Mesangial cell (primary cell): ENCODE data around the genes RIC8A, PKP3, TALDO1 and SLC25A22.

- RAMPAGE, long total RNA = no peak
Observed at GRCh38 chr11:206858-207289, 325 bp downstream of the BET1L start.

DNA sequence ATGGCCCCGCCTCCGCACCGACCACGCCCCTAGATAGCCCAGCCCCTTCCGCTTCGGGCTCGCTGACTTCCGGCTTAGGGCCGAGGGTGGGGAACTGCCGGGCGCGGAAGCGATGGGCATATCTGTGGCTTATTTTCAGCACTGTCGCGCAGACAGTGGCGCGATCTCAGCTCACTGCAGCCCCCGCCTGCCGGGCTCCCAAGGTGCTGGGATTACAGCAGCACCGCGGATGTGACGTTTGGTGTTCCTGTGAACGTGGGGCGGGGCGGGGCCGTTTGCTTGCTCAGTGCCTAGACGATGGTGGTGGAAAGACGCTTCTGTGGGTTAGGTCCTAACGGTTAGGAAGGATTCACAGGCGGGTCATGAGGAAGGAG is at the start of gene RIC8A:
RIC8A (plus strand) TSS at position 282 of the 374 bp plus-strand sequence.
- RAMPAGE, long total RNA = start-site peak on the plus strand centred at position 92 of the sequence, 60 bp wide, 26 reads; start-site peak on the plus strand centred at position 288 of the sequence, 26 bp wide, 82 reads

- RAMPAGE, long total RNA = no peak
Observed at GRCh38 chr11:274788-275251, 3.4 kb upstream of the NLRP6 start.

- RAMPAGE, long total RNA = no peak
Observed at GRCh38 chr11:295025-295893, 4.1 kb downstream of the IFITM5 start.

DNA sequence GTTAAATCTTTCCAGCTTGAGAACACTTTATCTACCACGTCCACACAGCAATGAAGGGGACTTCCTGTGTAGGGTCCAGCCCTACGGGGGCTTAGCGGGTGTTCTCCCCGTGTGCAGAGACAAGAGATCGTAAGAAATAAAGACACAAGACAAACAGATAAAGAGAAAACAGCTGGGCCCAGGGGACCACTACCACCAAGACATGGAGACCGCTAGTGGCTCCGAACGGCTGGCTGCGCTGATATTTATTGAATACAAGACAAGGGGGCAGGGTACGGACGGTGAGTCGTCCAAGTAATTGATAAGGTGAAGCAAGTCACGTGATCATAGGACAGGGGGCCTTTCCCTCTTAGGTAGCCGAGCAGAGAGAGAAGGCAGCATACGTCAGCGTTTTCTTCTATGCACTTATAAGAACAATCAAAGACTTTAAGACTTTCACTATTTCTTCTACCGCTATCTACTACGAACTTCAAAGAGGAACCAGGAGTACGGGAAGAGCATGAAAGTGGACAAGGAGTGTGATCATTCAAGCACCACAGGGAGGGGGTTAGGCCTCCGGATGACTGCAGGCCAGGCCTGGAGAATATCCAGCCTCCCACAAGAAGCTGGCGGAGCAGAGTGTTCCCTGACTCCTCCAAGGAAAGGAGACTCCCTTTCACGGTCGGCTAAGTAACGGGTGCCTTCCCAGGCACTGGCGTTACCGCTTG is 4.2 kb upstream of the IFITM3 start:
- RAMPAGE, long total RNA = no peak

GRCh38 chr11:393851-394454 is at the start of gene PKP3:
PKP3 (plus strand) TSS chr11:394209.
- RAMPAGE, long total RNA = no peak

GRCh38 chr11:455245-455490 is 5.1 kb downstream of the PTDSS2 start:
- RAMPAGE, long total RNA = no peak

DNA sequence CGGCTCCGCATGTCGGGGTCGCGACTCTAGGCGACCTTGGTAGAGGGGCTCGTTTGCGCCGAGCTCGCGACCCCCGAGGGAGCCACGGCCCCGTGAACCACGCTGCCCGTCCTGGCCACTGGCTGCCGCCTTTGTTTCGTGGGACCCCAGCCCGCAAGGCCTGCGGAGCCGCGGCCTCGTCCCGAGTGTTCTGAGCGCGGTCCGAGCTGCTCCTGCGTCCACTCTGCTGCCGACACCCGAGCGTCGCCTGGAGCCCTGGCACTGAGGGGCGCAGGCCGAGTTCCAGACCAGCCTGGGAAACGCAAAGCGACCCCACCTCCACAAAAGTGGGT is 625 bp upstream of the RNH1 start:
- RAMPAGE, long total RNA = no peak

DNA sequence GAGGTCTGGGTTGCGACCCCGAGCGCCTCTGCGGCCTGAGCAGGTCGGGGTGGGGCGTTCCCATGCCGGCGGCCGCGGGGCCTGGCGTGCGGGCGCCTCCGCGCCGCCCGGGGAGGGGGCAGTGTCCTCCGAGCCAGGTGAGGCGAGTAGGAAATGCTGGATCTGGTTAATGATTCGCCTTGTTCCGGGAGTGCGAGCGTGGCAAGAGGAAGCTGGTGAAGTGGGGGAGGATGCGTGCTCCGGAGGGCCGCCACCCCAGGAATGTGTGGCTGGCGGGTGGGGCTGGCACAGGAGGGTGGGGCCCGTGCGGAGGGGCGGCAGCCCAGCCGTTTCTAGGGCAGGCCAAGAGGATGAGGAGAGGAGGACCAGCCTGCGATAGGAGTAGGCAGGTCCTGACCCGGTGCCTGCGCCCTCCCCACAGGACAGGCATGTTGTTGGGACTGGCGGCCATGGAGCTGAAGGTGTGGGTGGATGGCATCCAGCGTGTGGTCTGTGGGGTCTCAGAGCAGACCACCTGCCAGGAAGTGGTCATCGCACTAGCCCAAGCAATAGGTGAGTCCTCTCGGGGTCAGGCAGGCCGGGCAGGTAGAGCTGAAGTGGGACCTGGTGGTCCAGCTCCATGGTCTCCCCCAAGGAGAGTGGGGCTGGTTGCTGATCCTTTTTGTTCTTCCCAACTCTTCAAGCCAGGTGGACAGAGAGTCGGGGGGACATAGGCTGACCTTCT is 733 bp downstream of the RASSF7 start:
- RAMPAGE, long total RNA = no peak

GRCh38 chr11:587869-588427 is 11.7 kb downstream of the PHRF1 start:
- RAMPAGE, long total RNA = no peak

- RAMPAGE, long total RNA = no peak
Observed at GRCh38 chr11:627900-628322, 930 bp upstream of the SCT start.

GRCh38 chr11:655185-655625 is 18.1 kb downstream of the DRD4 start:
- RAMPAGE, long total RNA = no peak

DNA sequence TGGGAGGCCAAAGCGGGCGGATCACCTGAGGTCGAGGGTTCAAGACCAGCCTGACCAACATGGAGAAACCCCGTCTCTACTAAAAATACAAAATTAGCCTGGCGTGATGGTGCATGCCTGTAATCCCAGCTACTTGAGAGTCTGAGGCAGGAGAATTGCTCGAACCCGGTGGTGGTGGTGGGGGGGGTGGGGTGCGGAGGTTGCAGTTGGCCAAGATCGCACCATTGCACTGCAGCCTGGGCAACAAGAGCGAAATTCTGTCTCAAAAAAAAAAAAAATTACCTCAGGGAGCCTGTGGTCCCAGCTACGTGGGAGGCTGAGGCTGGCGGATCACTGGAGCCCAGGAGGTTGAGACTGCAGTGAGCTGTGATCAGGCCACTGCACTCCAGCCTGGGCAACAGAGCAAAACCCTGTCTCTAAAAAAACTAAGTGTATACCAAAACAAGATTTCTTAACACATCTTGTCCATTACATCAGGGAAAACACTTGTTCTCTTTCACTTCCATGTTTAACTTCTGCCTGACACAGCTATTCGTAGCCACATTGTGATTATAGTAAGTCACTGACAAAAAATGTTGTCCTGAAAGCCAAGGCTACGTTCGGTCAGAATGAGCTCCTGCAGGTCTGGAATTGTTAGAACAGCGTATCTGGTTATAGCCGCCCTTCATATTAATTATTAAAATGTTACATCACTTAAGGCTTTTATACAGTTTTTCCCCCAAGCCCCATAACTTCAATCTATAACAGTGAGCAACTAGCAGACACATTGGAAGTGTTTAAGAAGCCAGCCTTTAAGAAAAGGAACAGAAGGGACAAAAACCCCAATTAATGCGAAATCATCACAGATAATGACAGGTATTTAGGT is 1.5 kb downstream of the TMEM80 start:
- RAMPAGE, long total RNA = no peak

GRCh38 chr11:697742-698484 is 2.3 kb downstream of the TMEM80 start:
- RAMPAGE, long total RNA = no peak

DNA sequence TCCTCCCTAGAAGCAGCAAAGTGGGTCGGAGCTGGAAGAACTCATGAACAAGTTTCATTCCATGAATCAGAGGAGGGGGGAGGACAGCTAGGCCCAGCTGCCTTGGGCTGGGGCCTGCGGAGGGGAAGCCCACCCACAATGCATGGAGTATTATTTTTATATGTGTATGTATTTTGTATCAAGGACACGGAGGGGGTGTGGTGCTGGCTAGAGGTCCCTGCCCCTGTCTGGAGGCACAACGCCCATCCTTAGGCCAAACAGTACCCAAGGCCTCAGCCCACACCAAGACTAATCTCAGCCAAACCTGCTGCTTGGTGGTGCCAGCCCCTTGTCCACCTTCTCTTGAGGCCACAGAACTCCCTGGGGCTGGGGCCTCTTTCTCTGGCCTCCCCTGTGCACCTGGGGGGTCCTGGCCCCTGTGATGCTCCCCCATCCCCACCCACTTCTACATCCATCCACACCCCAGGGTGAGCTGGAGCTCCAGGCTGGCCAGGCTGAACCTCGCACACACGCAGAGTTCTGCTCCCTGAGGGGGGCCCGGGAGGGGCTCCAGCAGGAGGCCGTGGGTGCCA is 20.3 kb upstream of the TALDO1 start:
- RAMPAGE, long total RNA = no peak

DNA sequence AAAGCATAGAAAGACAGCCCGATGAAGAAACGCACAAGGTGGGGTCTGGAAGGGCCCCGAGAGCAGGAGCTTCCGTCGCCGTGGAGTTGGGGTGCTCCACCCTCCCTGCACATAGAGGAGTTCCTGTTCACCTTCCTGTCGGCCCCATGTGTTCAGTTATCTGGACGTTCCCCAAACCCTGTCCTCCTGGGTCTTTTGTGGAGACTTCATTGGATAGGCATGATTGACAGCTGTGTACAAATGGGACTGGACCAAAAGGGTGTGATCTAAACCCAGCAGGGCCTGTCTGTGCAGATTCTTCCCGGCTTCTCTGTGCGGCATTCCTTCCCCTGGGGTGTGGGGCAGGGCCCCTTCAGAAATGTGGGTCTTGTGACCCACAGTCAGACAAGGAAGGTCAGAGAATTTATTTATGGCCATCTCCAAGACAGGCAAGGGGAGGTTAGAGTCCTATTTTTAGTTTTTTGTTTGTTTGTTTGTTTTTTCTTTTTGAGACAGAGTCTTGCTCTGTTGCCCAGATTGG is 9.3 kb upstream of the TALDO1 start:
- RAMPAGE, long total RNA = no peak

DNA sequence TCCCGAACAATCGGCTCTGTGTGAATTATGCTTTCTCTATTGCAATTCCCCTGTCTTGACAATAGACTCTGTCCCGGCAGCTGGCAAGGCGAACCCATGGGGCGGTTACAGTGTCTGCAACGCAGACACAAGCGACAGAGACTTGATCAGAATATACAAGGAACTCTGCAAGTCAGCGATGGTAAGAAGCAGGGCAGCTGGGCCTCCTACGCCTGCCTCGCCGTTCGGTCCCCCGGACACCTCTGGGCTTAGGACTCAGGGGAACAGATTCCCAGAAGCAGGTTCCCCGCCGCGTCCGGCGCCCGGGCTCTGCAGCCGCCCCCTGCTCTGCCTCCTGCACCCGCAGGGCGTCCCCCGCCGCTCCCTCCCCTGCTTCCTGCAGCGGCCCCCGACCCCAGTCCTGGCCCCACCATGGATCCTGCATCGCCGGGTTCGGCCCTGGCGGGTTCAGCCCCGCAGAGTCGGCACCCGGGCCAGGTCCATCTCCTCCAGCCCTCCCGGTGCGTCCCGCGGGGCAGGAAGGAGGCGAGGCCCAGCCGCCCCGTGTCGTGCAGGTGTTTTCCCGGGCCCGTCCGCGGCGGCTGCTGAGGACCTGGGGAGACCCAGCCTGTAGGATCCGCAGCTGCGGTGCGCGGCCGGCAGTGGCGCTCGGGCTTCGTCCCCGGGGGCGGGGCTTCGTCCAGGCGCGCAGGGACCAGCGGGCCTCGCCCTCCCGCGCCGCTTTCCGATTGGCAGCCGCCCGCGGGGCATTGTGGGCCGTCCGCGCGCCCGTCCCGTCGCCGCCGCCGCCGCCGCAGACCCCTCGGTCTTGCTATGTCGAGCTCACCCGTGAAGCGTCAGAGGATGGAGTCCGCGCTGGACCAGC is at the start of gene TALDO1:
TALDO1 (plus strand) TSS at position 796 of the 865 bp plus-strand sequence.
- RAMPAGE, long total RNA = start-site peak on the plus strand centred at position 783 of the sequence, 45 bp wide, 1,144 reads

DNA sequence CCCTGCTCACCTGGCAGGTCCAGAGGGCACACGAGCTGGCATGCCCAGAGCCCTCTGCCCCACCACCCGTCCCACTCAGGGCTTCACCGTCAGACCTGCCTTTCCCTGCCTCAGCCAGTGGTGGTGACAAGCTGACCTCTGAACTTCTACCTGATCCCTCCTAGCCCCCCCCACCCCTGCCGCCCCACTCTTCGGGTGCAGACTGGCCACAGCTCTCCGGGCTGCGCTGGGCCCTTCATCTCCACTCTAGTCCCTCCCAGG is 1.4 kb downstream of the SLC25A22 start:
- RAMPAGE, long total RNA = no peak

DNA sequence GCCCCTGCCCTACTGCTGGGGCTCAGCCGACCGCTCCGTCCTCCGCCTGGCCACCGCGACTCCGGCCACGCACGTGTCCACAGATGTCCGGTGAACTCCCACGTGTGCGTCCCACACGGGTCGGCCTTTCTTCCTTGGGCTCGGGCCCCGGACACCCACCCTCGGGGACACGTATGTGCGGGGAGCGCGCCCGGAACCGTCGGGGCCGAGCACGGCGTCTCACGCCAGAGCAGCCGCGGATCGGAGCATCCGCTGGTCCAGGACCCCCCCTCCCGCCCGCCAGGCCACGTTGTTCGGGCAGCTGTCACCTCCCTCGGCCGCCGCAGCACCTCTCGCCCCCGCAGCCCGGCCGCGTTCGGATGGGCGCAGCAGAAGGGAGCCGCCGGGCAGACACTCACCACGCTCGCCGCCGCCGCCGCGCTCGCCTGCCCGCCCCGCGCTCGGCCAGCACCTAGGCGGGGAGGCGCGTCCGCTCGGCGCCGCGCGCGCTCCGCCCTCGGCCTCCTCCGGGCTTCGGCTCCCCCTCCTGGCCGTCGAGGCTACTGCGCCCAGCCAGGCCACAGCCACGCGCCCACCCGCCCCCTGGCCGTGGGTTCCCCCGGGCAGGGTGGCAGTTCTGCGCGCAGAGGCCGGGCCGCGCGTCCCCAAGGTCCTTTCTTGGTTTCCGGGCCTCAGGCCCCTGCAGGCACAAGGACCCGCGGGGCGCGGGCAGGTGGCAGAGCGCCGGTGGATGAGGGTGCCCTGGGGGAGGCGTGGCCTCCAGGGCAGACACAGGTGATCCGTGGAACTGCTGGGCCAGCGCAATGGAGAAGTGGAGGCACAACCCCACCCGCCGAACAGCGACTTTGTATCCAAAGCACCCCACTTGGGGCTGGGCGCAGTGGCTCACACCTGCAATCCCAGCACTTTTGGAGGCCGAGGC is at the start of gene SLC25A22:
SLC25A22 (minus strand) TSS at position 463 of the 922 bp plus-strand sequence.
- RAMPAGE, long total RNA = no peak

DNA sequence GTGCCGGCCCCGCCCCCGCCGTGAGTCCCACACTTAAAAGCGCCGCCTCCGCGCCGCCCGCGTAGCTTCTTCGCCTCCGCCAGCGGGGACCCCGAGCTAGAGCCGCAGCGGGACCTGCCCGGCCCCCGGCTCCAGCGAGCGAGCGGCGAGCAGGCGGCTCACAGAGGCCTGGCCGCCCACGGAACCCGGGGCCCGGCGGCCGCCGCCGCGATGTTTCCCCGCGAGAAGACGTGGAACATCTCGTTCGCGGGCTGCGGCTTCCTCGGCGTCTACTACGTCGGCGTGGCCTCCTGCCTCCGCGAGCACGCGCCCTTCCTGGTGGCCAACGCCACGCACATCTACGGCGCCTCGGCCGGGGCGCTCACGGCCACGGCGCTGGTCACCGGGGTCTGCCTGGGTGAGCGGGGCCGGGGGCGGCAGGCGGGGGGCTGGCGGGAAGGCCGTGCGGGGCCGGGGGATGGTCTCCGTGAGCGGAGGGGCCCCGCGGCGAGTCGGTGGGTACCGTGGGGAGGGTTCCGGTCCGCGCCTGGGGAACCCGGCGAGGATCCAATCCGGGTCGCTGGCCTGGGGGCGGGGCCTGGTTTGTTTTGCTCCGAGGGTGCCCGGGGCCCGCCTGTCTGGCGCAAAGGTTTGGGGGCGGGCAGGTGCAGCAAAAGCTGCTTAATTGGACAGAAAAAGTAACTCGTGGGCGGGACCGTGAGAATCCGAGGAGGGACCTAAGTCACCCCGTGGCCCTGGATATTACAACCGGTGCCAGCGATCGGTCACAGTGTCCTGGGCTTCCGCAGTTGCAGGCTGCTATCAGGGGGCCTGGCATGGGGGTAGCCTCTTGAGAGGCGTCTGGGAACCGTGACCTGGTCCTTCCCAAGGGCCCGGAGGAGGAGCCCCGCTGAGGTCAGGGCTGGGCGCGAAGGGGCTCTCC is 1.1 kb downstream of the PNPLA2 start:
- RAMPAGE, long total RNA = no peak